Left common carotid artery plus branches (tissue), 1 donor: Measurements from ENCODE around the genes SH3YL1 and EIPR1.

GRCh38 chr2:263523-264308 lies at the start of gene SH3YL1:
Gene SH3YL1, minus strand, starts transcription at chr2:264032.
- PRO-cap: no peak

GRCh38 chr2:355918-356901 lies 68.3 kb upstream of the ALKAL2 start:
- PRO-cap: no peak

DNA sequence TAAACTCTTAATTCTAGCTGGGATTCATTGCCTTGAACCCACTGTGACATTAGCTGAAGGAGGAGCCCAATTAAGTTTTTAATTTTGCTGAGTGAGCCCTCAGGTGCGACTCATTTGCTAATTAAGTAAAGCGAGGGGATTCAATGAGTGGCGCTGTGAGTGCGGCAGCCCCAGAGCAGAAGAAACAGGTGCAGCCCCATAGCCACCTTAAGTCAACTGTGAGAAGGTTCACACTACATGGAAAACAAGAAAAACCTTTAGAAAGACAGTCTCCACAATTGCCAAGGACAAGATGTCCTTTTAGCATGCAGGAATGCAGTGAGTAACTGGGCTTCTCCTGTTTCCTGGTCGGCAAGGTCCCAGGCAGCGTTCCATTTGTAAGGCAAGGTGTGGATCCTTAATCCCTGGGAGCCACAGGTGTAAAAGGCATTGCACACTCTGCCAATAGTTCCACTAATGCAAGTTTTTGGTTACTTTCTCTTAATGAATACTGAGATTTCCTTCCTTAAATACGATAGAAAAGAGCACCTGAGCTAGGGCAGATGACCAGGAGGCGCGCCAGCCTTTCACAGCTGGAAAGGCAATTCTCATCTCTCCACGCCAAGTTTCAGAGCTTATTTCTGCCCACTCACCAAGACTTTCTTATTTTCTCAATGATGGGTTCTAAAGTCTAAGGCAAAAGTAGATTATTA lies 87.6 kb downstream of the TMEM18 start:
- PRO-cap: no peak

DNA sequence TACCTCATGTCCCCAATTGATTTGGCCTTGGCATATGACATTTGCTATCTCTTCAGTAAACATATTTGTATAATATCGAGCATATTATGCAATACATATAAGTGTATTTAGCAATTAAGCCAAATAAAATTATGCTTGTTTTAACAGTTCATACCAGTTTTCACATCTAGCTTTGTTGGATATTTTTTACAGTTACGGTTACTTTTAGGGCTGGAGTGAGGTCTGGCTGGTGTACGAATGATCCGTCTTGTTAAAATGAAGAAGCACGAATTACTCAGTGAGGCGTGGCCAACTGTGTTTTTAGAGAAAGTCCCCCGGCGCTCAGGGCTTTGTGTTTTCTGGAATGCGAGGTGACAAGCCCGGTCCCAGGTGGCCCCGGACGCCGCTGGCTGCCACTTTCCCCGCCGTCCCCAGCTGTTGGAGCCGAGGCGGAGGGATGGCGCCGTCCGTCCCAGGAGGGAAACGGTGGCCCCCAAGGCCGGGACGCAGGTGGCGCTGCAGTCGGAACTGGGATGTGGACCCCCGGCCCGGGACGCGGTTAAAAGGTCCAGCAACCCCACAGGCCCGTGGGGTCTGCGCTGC lies 41.3 kb downstream of the TMEM18 start:
- PRO-cap: no peak

- PRO-cap: no peak
These were observed 62.5 kb upstream of the TMEM18 start for GRCh38 chr2:739713-740073.

DNA sequence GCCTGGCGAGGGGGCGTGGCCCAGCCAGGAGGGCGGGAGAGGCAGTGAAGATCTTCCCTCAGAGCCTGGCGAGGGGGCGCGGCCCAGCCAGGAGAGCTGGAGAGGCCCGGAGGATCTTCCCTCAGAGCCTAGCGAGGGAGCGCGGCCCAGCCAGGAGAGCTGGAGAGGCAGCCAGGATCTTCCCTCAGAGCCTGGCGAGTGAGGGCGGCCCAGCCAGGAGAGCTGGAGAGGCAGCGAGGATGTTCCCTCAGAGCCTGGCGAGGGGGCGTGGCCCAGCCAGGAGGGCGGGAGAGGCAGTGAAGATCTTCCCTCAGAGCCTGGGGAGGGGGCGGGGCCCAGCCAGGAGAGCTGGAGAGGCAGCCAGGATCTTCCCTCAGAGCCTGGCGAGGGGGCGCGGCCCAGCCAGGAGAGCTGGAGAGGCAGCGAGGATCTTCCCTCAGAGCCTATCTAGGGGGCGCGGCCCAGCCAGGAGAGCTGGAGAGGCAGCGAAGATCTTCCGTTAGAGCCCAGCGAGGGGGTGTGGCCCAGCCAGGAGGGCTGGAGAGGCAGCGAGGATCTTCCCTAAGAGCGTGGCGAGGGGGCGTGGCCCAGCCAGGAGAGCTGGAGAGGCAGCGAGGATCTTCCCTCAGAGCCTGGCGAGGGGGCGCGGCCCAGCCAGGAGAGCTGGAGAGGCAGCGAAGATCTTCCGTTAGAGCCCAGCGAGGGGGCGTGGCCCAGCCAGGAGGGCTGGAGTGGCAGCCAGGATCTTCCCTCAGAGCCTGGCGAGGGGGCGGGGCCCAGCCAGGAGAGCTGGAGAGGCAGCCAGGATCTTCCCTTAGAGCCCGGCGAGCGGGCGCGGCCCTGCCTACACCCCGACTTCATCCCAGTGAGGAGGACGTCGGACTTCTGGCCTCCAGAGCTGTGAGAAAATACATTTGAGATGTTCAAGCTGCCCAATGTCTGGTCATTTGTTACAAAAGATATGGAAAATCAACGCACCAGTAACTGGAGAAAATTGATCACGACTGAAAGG lies 63.2 kb upstream of the TMEM18 start:
- PRO-cap: no peak

DNA sequence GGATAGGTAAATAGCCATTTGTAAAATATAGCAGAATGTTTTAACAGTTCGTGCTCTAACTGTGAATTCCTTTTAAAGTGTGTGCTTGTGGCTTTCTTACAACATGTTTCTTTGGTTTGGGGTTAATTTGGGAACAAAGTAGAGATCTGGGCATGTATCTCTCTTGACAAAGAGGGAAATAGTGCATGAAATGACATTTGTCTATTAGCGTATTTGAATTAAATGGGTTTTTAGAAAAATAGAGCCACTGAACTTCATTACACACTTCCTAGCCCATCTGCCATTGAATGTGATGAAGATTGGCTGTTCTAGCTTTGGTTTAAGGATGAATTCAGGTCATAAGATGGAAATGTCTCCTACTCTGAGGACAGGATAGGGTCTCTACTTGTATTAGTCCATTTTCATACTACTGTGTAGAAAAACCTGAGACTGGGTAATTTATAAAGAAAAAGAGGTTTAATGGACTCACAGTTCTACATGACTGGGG lies 202.1 kb upstream of the TPO start:
- PRO-cap: no peak

GRCh38 chr2:1632216-1633028 lies 111.9 kb downstream of the PXDN start:
- PRO-cap: no peak

DNA sequence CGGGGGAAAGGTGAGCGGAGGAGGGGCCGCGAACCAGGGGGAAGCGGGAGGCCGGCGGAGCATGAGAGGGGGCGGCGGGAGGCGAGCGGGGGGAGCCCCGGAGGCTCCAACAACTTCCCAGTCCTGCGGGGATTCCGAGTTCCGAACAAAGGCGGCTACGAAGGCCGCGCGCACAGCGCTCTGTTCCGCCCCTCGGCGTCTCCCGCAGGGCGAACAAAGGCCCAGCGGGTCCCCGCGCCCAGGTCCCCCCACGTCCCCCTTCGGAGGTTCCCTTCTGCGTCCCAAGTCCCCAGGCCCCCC lies 523 bp downstream of the PXDN start:
- PRO-cap: bidirectional peak, plus-strand start at position 120 of the sequence, minus-strand start at position 76 of the sequence

- PRO-cap: no peak
These were observed 133.0 kb upstream of the MYT1L start for GRCh38 chr2:2464126-2464453.

- PRO-cap: no peak
These were observed 332.7 kb downstream of the EIPR1 start for GRCh38 chr2:3044981-3045292.

DNA sequence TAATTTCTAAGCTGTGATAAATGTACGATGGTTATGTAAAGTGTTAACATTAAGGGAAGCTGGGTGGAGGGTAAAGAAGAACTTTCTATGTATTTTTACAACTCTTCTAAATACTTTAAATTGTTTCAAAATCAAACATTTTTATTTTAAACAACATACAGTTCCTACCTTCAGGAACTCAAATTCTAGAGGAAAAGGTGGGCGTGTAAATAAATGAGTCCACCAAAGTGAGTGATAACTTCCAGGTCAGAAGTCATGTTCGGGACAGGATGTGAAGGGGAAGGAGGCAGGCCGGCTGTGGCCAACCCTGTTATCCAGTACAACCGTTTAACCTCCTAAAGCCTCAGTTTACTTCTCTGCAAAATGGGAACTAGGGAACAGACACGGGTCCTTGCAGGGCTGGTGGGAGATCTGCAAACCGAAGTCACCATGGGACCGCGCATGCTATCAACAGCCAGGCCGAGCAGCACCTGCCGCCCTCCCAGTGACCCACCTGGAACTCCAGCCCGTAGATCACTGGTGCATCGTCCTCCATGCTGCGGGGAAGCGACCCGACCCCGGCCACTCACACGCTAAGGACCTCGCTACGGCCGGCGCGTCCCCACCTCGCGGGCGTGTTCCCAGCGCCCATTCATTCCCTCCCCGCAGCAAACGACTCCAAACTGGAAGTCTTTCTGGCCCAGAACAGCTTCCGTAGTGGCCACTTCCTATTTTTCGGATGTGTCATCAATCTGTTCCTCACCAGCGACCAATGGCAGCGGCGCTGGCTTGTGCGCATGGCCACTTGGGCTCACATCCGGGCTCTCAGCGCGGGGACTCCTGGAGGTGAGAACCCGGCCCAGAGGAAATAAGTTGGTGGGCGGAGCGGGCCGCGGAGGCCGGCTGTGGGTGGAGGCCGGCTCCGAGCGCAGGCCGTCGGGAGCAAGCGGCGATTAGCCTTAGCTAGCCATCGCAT lies at the start of gene EIPR1:
TSS of gene EIPR1 (minus strand) at position 664 of the 955 bp plus-strand sequence.
- PRO-cap: bidirectional peak, plus-strand start at position 865 of the sequence, minus-strand start at position 635 of the sequence

- PRO-cap: no peak
These were observed 42.7 kb downstream of the TRAPPC12 start for GRCh38 chr2:3422037-3422677.

- PRO-cap: no peak
These were observed 458 bp downstream of the RNASEH1 start for GRCh38 chr2:3557564-3558186.

- PRO-cap: no peak
These were observed 4.0 kb downstream of the COLEC11 start for GRCh38 chr2:3598931-3599330.

GRCh38 chr2:3911920-3912171 lies 208.5 kb downstream of the DCDC2C start:
- PRO-cap: no peak

DNA sequence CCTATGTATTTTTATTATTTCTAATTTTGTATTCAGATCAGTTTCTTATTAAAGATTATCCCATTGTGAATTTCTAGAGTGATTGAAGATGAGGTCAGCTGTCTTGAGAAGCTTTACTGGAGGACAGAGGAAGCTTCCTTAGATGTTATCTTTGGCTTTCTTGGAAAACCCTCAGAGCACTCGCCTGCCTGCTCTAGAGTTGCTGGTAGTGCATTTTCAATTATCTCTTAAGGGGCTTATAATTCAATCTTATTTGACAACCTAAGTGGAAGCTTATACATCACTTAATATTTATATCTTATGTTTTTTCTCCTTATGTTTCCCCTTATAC lies 429.5 kb downstream of the DCDC2C start:
- PRO-cap: no peak

DNA sequence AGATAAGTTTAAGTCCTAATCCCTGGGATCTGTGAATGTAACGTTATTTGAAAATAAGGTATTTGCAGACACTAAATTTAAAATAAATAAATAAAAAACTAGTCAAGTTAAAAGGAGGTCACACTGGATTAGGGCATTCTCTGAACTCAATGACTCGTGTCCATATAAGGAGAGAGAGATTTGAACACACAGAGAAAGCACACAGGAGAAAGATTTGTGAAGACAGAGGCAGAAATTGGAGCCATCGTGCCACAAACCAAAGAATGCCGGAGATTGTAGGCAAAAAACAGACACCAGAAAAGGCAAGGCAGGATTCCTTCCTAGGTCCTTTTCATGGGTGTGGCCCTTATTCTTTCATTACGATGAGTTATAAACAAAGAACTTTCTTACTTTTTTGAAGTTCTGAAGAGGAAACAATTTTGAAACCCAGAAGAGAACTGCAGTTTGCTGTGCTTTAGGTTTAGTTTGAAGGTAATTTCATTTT lies 981.6 kb downstream of the DCDC2C start:
- PRO-cap: no peak

- PRO-cap: no peak
These were observed 318.9 kb upstream of the SOX11 start for GRCh38 chr2:5373264-5373631.

DNA sequence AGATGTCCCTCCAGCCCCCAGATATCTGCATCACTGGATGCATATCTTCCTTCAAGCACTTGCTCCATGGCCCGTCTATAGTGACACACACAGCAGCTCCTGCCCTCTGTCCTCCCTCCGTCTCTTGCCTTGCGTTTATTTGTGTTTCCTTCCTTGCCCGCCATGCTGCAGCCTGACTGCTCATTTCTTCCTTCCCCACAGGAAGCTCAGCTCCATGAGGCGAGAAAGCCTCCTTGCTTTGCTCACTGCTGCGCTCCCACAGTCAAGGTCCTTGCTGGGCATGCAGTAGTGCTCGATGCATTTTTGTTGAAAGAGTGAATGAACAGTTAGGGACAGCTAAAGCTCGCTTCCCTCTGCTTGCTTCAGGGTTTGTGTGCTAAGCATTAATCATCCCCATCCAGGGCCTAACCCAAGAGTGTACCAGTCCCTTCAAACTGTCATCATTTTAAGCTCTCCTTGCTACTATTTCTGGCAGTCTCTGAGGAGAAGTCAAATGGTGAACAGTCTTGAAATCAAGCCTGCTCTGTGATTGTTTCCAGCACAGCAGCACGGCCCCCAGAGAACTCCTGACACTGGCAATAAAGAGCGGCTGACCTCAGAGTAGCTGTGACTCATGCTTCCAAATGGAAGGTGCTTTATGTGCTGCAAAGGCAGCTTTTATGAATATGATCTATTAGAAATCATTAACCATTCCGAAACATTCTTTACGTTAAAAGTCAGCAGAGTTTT lies 171.7 kb upstream of the SOX11 start:
- PRO-cap: no peak